Measurements from ENCODE around the gene DET1.

GRCh38 chr15:85568591-85569352 is 188.4 kb downstream of the AKAP13 start:
- RRBS: no CpG with 5 or more reads among the region's 3 CpGs

GRCh38 chr15:85587805-85588587 is 206.7 kb downstream of the KLHL25 start:
- RRBS: no CpG with 5 or more reads among the region's 6 CpGs

DNA sequence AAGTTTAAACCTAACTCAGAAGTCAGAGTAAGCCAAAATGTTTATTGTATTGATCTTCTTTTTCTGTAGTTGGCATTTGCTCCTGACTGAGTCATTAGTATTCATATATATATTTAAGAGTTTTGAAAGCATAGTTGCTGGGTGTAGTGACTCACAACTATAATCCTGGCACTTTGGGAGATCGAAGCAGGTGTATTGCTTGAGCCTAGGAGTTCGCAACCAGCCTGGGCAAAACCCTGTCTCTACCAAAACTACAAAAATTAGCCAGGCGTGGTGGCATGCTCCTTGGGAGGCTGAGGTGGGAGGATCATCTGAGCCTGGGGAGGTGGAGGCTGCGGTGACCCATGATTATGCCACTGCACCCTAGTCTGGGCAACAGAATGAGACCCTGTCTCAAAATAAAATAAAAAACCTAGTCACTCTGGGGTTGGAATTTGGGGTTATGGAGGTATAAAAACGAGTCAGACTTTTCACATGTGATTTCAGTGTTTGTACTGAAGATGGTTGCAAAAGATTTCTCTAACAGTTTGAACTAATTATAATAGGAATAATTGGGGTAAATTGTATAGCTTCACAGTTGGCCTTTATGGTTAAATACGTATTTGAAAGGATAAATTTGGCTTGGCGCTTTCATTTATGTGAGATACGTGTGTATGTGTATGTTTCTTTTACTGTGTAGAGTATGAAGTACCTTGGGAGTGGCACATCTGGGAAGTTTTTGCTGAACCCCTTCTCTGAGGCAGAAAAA is 198.4 kb downstream of the KLHL25 start:
- RRBS: no CpG with 5 or more reads among the region's 8 CpGs

GRCh38 chr15:85605124-85605543 is 189.6 kb downstream of the KLHL25 start:
- RRBS: no CpG with 5 or more reads among the region's 3 CpGs

- RRBS: no CpG with 5 or more reads among the region's 3 CpGs
Observed at GRCh38 chr15:85606570-85607089, 188.1 kb downstream of the KLHL25 start.

GRCh38 chr15:85614001-85614474 is 180.7 kb downstream of the KLHL25 start:
- RRBS: no CpG with 5 or more reads among the region's 5 CpGs

GRCh38 chr15:85640033-85640534 is 154.6 kb downstream of the KLHL25 start:
- RRBS: no CpG with 5 or more reads among the region's 2 CpGs

- RRBS: no CpG with 5 or more reads among the region's 7 CpGs
Observed at GRCh38 chr15:85702218-85702876, 92.4 kb downstream of the KLHL25 start.

DNA sequence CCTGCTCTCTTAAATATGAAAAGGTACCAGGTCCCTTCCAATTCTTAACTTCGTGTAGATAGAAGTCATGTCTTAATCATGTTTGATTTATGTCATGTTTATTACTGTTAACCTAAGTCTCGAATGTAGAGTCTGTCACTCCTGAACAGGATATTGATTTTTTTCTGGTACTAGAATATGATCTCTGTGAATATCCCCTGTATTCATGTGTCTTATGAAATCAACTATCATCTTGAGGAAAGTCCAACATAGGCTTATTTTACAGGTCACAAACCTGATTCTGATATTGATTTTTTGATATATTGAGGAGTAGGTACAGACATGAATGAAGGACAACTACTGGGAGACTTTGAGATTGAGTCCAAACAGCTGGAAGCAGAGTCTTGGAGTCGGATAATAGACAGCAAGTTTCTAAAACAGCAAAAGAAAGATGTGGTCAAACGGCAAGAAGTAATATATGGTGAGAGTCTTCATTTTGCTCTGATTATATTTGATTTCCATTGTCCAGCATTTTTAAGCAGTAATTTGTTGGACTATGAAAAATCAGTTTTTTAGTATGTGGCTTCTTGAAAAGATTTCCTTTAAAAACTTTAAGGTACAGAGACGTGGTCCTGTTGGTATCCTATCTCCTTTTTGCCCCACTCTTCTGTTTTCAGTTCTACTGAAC is 76.9 kb downstream of the KLHL25 start:
- RRBS: no CpG with 5 or more reads among the region's 5 CpGs

DNA sequence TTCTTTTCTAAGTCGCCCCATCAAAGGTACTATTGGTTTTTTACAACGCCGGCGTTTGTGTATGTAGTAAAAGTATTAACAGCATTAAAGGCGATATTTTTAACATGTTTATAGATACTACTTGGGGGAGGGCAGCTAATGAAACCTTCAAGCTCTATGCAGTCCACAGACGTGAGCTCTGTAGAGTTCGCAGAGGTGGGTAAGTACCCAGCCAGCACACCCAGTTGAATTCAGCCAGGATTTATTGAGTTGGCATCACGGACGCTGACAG is 51.6 kb downstream of the KLHL25 start:
- RRBS: no CpG with 5 or more reads among the region's 9 CpGs

DNA sequence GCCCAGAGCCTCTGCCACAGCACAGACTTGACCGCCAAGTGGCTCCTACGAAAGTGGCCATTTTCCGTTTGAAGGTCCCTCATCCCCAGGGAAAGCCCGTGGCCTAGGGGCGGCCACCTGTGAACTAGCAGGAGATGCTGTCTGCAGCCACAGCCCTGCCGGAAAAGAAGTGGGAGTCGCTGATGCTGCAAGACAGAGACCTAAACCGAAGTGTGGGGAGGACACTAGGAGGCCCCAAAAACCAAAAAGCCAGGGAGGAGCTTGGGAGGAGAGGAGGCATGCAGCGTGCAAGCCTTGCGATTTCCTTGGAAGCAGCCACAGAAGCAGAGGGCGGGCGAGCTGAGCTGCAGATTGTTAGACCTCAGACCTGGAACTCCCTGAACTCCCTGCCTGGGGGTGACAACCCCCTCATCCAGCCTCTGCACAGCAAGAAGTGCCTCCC is 43.9 kb downstream of the KLHL25 start:
- RRBS: no CpG with 5 or more reads among the region's 12 CpGs

DNA sequence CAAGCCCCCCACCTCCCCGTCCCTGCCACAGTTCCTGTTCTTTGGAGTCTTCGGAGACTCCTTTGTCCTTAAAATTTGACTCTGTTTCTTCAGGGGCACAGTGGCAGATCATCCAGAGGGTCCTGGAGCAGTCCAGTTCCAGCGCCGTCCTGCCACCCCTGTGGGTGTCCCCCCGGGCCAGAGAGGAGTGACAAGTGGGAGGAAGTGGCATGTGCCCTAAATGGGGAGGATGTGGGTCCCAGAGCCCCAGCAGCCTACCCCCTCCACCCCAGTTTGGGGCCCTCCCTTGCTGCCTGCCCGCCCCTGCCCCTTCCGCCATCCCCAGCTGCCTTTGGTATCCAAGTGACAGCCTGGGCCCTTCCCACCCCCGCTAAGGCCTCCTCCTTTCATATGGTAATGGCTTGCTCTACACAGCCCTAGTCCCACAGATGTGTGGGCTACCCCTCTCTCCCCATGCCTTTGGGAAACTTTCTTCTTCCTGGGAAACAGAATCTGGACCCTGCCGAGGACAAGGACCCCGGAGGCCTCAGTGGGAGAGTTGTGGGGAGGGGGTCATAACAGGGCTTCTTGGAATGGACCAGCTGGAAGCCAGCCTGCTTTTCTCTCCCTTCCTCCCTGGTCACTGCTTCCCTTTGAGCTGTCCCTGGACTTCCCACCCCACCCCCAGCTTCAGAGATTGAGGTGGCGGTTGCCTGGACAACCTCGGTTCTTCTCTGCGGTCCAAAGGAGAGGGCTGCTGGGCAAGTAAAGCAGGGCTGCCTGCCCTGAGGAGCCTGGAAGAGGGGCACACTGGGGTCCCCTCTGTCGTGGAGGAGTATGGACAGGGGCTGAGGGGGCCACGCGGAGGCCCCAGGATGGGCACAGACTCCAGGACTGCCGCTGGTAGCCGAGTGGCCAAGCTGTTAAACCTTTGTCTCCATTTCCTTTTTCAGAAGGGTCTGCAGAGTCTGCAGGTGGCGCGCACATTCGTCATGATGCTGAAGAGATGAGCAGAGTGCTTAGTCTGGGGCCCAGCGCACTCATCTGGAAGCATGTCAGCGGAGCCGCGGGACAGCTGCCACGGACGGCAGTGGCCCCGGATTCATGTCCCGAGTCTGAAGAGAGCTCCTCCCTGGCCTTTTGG is 43.1 kb downstream of the KLHL25 start:
- RRBS: no CpG with 5 or more reads among the region's 29 CpGs

DNA sequence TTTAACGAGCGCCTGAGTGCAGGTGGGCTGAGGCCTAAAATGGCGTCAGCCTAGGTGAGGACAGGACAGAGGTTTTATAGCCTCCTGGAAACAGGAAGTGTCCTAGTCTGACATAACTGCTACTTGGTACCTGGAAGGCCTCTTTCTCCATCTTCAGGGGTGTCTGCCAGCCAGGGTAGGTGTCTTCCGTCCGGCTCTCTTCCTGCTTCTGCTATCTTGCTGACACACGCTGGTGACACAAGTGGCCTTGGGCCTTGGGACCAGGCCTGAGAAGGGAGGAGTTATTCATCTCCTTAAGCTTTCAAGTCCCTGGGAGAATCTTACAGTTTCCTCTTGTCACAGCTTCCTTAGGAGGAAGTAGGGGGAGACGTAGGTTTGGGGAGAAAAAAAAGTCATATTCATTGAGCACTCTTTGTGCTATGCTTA is 551.3 kb downstream of the AGBL1 start:
- RRBS: 94% methylated on average over 2 of the region's 7 CpGs

DNA sequence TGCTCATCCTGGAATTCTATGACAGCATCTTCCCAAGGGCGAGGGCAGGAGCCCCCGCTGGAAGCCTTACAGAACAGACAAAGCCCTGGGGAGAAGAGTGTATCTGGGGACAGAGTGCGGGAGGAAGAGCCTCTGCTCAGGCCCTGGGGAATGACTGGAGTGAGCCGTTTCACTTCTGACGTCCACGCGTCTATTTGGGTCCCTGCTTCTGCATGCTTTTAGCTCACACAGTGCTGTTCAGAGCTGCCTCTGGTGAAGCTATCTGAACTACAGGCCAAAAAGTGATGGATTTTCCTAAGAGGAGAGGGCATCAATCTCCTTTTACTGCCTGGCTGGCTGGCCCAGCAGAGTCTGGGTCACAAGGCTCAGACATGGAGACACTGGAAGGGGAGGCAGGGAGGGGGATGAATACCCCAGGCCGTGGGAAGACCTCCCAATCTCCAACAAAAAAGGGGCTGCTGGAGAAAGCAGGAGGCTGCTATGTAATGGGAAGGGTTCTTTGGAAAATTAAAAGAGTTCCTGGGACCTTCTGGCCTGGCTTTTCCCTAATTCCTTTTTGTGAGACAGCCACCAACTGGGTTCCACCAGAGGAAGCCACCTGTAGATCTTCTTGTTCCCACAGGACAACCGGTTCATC is 311.7 kb downstream of the NTRK3 start:
- RRBS: no CpG with 5 or more reads among the region's 9 CpGs

DNA sequence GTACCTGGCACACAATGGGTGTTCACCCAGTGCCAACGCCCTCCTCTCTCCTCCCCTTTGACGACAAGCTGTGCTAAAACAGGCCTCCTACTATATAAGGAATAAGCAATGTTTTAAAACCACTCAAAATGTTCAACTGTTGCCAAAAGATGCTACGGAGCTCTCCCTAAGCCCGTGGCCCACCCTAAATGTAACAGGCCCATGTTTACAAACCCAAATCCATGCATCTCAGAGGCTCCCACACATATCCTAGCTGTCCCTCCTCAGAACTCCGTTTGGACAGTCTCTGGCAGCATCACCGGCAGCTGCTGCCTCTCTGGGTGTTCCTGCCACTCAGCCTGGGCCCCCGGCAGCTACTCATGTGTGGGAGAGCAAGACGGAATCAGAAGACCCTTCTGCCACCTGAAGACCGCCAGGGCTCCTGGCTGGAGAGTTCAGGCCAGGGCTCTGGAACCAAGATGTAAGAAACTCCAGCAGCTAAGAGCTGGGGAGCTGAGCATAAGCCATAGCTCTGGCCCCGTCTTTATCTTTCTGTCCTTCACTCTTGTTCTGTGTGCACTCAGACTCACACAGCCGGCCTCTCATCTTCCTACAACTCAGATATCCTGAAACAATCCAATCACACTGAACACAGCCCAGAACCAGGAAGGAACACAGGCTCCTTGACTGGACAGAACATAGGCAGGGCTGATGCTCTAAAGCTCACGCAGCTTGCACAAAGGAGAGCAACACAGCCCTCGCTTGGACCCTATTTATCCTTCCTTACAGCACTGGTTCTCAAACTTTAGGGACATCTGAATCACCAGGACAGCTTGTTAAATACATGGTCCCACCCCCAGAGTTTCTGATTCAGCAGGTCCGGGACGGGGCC is 65.4 kb downstream of the MRPL46 start:
- RRBS: 40% methylated on average over 2 of the region's 15 CpGs

DNA sequence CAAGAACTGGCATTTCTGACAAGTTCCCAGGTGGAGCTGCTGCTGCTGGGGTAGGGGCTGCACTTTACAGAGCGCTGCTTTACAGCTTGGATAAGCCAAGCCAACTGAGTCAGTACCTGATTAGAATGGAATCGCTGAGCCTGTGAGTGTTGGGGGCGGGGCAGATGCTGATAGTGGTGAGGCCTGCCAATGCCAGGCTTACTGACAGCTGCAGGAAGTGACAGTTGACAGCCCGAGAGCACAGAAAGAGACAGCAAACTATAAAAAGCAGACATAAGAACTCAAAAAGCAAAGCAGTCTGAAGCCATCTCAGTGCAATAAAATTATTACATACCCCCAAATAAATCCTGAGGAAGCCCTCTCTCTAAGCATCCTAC is 64.8 kb downstream of the MRPL46 start:
- RRBS: no CpG with 5 or more reads among the region's 4 CpGs

- RRBS: no CpG with 5 or more reads among the region's 9 CpGs
Observed at GRCh38 chr15:88476441-88477194, 9.1 kb downstream of the MRPS11 start.

DNA sequence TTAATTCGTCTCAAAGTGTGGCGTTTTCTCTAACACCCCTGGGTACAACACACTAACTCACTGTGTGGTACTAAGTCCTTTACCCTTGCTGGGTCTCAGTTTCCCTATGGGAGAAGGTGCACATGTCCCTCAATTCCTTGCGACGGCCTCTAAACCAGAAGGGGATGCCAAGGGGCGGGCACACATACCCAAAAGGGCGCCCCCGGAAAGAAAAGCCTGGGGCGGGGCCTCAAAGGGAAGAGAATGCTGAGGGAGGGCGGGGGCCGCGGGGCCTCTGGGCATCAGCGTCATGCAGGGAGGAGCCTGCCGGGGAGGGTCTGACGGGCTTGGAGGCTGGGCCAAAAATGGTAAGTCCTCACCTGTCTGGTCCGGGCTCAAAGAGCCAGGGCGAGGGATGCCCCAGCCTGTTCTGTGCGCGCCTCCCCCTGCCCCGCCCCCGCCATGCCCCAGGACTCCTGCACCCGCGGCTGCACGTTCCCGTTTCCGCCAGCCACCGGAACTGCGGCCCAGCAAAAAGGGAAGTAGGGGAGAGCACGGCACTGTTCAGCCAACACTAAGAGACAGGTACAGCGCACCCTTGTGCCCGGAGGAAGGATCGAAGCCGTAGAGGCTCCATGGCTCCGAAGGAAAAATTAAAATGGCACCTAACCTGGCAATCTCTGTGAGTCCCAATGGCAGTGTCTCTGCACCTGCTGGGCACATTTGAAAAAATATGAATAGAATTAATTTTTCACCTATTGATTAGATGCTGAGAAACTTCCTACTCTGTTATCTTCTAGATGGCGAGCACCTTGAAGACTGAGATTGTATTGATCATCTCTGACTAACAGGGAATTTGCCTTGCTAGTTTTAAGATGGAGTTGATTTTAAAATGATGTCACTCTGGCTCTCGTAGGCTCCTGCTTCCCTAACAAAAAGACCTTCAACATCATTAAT is at the start of gene DET1:
DET1 (minus strand) TSS at position 501 of the 936 bp plus-strand sequence.
- RRBS: 2% methylated on average over 5 of the region's 35 CpGs

GRCh38 chr15:88570984-88571872 is 24.7 kb upstream of the DET1 start:
- RRBS: no CpG with 5 or more reads among the region's 9 CpGs

Data from GM12892 (cell line).